ENCODE measurements around a stretch of chr10.

DNA sequence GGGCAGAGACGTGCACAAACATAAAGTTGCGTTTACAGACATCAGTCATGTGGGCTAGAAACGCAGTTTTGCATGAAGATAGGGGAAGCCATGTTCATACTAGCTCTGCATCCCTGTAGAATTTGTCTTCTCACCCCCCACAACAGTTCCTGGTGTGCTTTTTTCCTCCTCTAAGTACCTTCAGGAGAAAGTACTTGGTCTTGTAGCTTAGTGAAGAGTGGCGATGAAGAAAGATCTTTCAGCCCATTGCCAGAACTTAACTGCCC, 836 bp upstream of the TIAL1 start:
- PRO-cap: no peak
- RAMPAGE, long total RNA: no peak
- RRBS: no CpG with 5 or more reads among the region's 4 CpGs

GRCh38 chr10:119650737-119651324, 349 bp upstream of the BAG3 start:
- PRO-cap: bidirectional peak, plus-strand start at chr10:119651570, minus-strand start at chr10:119651209
- RAMPAGE, long total RNA: no peak
- RRBS: 1% methylated on average over 31 of the region's 46 CpGs

- PRO-cap: no peak
- RAMPAGE, long total RNA: no peak
- RRBS: no CpG with 5 or more reads among the region's 14 CpGs
These were observed 25.5 kb downstream of the BAG3 start for GRCh38 chr10:119676252-119677480.

GRCh38 chr10:119726729-119726930, 780 bp downstream of the INPP5F start:
- PRO-cap: no peak
- RAMPAGE, long total RNA: no peak
- RRBS: no CpG with 5 or more reads among the region's 8 CpGs

DNA sequence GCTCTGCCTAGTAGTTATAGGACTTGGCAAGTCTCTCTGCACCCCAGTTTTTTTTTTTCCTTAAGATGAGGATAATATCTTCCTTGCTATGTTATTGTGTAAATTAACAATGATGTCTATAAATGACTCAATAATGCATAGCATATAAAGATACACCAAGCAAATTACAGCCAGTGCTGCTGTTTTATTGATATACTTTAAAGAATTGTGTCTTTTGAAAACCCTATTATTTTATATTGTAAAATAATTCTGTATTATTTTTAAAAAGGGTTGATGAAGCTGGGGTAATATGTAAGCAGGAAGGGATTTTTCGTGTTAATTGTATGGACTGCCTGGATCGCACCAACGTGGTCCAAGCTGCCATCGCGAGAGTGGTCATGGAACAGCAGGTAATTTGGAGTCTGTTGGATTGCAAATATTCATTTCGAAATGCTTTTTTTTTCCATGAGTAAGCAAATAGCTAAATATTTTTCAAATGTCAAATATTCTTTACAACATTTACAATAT, 66.5 kb downstream of the MCMBP start:
- PRO-cap: no peak
- RAMPAGE, long total RNA: no peak
- RRBS: no CpG with 5 or more reads among the region's 6 CpGs

DNA sequence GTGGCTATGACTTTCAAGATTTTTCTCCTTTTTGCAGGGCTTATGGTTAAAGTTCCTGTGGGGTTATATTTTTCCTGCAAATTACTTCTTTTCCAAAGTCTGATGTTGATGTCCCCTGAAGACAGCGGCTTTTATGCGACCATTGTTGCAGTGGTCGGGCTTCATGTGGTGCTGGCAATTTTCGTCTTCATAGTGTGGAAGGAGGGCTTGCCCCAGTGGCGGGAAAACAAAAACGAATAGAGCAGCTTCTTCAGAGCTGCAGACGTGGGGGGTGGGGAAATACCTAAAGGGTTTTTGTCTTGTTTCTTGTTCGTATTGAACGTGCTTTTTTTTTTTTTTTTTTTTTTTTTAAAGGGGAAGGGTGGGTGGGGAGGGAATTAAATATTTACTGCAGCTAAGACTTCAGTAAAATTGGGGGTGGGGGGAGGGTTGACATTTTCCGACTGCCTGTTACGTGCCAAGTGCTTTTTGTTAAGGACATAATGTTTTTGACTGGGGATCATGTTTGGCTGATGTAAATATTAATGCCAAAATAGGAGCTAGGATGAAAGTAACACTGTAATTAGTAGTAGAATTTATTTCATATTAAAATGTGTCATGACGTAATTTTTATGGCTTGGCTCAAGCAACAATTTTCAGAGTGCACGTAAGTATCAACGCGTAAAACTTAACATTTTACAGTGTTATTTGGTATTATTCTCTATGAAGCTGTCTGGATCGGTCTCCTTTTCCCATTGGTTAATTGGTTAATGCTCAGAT, 53.6 kb downstream of the MCMBP start:
- PRO-cap: no peak
- RAMPAGE, long total RNA: no peak
- RRBS: no CpG with 5 or more reads among the region's 16 CpGs

GRCh38 chr10:119831873-119832160, 40.8 kb downstream of the MCMBP start:
- PRO-cap: no peak
- RAMPAGE, long total RNA: no peak
- RRBS: no CpG with 5 or more reads among the region's 9 CpGs

DNA sequence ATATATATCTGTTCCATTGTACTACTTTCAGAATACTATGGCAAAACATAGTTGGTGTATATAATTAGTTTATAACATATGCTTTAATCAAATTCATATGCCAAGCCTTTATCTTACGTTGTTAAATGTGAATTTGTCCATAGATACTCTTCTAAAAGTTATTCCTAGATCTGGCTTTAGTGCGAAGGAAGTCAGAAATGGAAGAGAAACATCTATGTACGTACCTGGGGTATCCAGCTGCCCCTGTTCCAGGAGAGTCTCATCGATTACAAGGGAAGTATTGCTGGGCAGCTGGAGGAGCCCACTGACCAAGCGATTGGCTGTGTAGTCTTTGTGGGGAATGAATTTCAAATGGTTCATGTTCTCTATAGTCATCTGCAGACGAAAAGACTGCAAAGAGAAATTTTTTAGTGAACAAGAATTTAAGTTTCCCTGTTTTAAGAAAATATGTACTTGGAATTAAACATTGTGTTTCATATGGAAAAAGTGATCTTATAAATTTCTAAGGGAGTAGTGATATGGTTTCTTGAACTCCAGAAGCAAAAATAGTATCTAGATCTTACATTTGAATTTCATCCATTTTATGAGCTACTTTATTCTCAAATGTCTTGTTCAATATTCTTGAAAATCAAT, 34.2 kb downstream of the MCMBP start:
- PRO-cap: no peak
- RAMPAGE, long total RNA: no peak
- RRBS: no CpG with 5 or more reads among the region's 6 CpGs

DNA sequence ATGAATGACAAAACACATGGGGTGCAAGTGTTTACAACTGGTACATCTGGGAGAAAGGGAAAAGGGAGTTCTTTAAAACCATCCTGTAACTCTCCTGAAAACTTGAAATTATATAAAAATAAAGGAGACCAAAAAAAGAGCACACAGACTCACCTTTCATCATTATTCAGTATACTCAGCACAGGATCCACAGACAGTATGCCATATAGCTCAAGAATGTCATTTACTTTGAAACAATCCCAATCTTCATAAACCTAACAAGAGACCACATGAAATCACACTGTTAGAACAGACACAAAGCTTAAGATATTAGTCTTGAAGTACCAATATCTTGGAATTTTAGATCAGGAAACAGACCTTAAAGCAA, 25.2 kb downstream of the MCMBP start:
- PRO-cap: no peak
- RAMPAGE, long total RNA: no peak

DNA sequence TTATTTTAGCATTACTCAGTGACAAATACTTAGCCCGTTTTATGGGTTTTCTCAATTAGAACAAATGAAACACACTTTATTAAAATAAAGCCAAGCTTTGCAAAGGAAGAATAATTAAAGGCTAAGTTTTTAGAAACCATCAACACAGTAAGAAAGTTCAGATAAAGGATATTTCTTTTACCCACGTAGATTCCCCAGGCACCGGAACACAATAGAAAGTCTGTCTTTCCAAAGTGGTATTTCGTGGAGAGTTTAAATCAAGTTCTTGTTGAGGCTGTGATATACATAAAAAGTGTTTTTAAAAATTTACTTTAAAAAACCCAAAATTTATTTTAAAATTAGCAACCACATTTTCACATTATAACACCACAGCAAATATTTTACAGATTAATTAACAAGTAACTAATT, 15.5 kb downstream of the MCMBP start:
- PRO-cap: no peak
- RAMPAGE, long total RNA: no peak
- RRBS: no CpG with 5 or more reads among the region's 4 CpGs

DNA sequence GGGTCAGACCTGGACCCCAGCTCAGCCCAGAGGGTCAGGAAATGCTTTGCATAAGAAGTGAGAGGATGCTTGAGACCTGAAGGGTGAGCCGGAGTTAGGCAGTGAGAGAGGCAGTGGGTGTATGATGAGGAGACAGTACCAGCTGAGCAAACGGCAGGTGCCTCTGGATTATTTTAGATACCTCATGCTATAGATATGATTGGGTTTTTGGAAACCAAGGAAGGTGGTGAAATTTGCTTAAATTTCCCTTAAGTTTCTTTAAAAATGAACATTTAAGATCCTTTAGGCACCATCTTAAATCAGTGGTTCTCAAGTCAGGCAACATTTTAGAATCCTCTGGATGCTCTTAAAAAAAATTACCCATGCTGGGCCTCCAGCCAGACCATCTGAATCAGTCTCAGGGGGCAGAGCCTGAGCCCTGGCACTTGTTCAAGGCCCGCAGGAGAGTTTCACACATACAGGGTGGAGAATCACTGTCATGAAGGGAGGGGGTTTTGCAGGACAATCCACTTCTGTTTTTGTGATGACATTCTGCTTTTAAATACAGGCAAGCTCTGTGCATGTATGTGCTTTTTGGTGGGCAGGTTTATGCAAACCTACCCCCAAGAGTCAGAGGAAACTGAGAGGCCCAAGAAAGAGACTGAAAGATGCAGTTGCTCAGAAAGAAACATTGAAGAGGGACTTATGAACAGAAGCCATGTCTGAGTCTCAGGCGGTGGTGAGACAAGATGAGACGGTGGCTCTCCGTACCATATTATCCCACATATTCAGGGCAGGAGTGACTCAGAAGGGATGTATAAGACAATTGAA, 268.5 kb downstream of the SEC23IP start:
- PRO-cap: no peak
- RAMPAGE, long total RNA: no peak
- RRBS: no CpG with 5 or more reads among the region's 6 CpGs

- PRO-cap: no peak
- RAMPAGE, long total RNA: no peak
- RRBS: 28% methylated on average over 1 of the region's 12 CpGs
These were observed 129.0 kb downstream of the WDR11 start for GRCh38 chr10:120980213-120980581.

GRCh38 chr10:121503602-121504192, 94.5 kb downstream of the FGFR2 start:
- PRO-cap: no peak
- RAMPAGE, long total RNA: no peak
- RRBS: no CpG with 5 or more reads among the region's 6 CpGs

DNA sequence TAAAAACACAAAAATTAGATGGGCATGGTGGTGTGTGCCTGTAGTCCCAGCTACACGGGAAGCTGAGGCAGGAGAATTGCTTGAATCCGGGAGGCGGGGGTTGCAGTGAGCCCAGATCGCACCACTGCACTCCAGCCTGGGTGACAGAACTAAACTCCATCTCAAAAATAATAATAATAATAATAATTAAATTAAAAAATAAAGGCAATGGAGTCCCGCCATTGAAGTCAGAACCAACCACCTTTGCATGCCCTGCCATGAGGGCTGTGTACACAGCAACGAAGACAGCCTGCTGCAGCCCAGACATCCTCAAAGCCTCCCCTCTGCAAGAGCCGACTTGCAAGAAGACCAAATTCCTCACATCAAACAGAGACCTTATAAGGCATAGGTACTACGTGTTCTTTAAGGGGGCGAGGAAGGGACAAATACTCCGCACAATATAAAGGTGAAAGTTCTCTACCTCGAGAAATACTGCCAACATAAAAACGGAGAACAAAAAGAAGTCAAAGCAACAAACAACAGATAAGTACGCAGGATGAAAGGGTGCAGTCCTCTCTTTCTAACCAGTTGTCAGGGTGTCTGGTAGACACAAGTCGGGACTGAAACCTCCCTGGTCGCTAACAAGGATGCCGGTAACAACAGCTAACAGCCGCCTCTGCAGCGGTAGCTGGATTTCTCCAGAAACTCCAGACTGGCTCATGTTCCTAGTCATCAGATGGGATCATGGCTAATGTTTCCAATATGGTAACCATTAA, 23.7 kb downstream of the FGFR2 start:
- PRO-cap: no peak
- RAMPAGE, long total RNA: no peak
- RRBS: no CpG with 5 or more reads among the region's 18 CpGs

DNA sequence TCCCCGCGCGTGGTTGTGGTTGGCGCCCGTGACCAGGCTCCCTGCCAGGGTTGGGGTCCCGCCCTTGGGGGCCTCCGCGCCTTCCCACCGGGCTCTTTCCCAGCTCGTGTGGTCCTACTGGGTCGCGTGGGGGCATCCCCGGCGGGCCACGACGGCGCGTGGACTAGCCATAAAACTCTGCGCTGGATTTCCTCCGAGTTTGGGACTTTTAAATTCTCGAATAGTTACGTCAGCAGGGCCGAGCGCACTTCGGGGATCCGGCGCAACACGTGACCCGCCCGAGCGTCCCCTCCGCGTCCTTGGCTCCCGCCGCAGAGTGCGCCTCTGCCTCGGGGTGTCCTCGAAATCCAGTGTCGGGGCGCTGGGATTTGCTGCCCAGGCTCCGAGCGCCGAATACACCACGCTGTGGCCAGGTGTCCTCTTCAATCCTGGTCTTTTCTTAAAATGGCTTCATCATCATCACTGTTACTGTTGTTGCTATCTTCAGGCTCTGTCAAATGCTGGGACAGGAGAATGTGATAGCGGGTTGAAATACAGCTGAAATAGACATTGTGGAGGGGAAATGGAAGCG, 124.7 kb downstream of the TACC2 start:
- PRO-cap: bidirectional peak, plus-strand start at position 296 of the sequence, minus-strand start at position 184 of the sequence
- RAMPAGE, long total RNA: no peak
- RRBS: under 1% methylated on average over 15 of the region's 46 CpGs

DNA sequence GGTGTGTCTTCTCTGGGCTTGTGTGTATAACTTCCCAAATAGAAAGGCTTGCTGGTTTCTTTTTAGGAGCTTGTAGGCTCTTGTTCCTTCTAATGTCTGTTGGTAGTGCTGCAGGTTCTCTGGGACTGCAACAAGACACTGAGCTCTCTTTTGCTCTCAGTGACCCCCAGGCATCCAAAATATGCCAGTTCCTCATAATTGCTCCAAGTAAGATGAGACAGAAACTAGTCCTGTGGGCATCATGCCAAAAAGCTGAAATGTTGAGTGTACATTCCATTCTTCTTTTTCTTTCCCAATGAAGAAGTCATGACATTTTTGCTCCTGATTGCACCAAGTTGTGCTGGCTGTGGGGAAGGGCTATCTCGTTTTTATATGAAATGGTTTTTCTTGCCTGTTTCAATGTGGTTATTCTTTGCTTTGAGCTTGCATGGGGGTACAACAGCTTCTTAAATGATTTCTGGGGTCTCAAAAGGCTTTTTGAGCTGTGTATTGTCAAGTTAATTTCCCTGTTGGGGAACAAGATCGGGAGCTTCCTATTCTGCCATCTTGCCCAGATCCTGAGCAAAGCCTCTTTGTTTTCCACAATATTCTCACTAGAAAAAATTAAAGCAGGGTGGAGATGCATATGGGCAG, 7.0 kb upstream of the BTBD16 start:
- PRO-cap: no peak
- RAMPAGE, long total RNA: no peak
- RRBS: no CpG with 5 or more reads among the region's 2 CpGs

GRCh38 chr10:122298748-122299191, 27.7 kb downstream of the BTBD16 start:
- PRO-cap: no peak
- RAMPAGE, long total RNA: no peak
- RRBS: 44% methylated on average over 1 of the region's 11 CpGs

GRCh38 chr10:122374151-122374514, 375 bp upstream of the PLEKHA1 start:
- PRO-cap: bidirectional peak, plus-strand start at chr10:122374759, minus-strand start at chr10:122374427
- RAMPAGE, long total RNA: no peak
- RRBS: under 1% methylated on average over 5 of the region's 18 CpGs

- PRO-cap: no peak
- RAMPAGE, long total RNA: no peak
- RRBS: no CpG with 5 or more reads among the region's 2 CpGs
These were observed 6.4 kb downstream of the PLEKHA1 start for GRCh38 chr10:122380907-122381389.

GRCh38 chr10:122475494-122475786, 14.1 kb downstream of the HTRA1 start:
- PRO-cap: no peak
- RAMPAGE, long total RNA: no peak
- RRBS: 55% methylated on average over 2 of the region's 7 CpGs

Data from lung (tissue), 4 donors.